Metastatic Pancreatic Carcinoma in the Ovary (tissue), 1 donor: ENCODE measurements around a stretch of chr6.

- PRO-cap, result no peak
Measured at GRCh38 chr6:54718413-54719227, 128.0 kb upstream of the FAM83B start.

DNA sequence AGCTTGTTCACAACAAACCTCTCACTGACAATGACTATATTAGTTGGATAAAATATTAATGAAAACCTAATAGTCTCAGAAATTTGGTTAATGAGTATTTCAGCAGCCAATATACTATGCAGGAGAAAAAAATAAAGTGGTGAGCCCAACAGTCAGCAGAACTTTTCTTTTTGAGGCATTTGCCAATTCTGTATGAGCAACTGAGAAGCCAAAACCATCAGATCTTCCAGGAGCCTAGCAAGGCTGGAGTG, 6.3 kb downstream of the HMGCLL1 start:
- PRO-cap, result no peak

- PRO-cap, result no peak
Measured at GRCh38 chr6:56528347-56528745, 281.0 kb upstream of the COL21A1 start.

DNA sequence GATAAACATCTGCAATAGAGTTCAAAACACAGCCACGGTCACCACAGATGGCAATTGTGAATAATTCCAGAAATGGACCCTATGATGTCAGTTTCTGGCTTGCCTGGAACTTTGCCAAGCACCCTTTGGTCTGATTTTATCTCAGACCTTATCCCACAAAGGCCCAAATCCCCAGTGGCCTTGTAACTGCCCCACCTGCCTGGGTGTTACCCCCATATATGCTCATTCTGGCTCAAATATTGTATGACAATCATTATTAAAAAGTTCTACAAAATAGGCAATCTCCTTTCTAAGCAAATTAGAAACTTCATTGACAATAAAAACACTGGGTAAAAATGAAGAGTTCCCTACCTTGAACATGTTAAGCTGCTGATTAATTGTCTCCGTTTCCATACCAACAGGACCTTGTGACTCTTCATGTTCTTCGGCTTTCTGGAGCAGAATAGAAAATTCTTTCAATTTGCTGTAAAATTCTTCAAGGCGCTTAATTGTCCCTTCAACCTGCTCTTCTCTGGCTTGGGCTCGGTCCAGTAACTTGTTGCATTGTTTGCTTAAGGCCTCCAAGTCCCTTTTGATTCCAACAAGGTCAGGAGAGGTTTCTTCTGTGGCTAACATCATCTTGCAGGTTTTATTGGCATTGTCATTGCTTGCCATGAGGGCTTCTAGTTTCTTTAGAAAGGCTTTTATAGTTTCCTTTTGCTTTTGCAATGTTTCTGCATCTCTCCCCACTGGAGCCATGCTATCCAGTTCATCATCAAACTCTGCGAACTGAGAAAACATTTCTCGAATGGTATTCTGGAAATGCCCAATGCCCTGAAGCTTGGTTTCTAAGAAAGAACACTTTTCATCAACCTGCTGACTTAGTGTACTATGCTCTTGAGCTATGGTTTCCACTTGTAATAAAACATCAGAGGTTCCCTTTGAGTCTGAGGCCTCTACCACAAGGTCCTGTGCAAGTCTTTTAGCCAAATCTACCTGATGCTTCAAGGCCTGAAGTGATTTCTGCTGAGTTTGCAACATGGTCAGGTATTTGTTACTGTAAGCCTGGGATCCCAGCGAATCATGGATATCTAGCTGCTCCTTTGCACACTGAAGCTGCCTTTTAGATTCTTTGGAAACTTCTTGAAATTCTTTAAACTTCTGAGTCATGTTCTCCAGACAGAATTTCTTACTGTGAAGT, 304.8 kb upstream of the COL21A1 start:
- PRO-cap, result no peak

DNA sequence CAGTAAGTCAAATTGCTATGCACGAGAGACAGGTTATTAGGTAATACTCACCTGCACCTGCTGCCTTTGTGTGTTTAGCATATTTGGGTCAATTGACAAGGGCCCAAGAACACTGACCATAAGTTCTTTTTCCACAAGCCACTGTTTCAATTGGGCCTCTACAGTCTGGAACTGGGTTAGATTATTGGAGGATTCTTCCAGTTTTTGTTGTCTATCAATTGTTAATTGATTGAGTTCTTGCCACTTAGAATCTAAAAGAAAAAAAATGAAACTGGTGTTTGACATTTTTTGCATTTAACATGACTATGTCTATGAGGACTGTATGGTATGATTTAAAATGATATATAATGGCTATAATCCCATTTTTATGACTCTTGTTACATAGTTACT, 309.9 kb upstream of the COL21A1 start:
- PRO-cap, result no peak

- PRO-cap, result no peak
Measured at GRCh38 chr6:56618306-56619467, 335.9 kb downstream of the DST start.

DNA sequence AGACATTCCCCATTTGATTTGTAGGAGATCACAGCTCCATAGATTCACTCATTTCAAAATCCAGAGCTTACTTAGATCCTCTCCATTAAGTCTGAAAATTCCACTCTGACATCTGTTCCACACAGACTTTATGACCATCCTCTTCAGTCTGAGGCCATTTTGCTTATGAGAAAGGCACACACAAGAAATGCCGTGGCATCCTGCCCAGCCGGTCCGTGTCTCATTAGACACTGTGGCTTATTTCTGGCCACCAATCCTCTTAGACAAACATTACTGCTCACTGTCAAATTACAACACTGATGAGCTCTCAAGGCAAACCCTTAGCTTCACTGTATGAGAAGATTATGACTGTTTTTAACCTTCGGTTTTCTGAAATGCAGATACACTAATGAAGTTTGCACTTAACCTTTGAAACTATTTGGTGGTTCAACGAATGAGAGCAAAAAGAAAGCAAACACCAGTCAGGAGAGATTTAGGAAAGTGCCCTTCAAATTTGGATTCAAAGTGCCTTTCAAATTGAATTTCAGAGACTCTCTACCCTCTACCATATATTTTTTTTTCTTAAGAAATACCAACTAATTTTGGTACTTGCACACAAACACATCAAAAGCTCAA, 261.4 kb downstream of the DST start:
- PRO-cap, result no peak

GRCh38 chr6:56713215-56713788, 241.3 kb downstream of the DST start:
- PRO-cap, result no peak

- PRO-cap, result unidirectional peak, minus-strand start at chr6:56851901
Measured at GRCh38 chr6:56851722-56852337, 102.8 kb downstream of the DST start.

- PRO-cap, result no peak
Measured at GRCh38 chr6:57175348-57175905, 3.3 kb downstream of the BAG2 start.

GRCh38 chr6:57224875-57225240, 2.8 kb upstream of the RAB23 start:
- PRO-cap, result no peak

DNA sequence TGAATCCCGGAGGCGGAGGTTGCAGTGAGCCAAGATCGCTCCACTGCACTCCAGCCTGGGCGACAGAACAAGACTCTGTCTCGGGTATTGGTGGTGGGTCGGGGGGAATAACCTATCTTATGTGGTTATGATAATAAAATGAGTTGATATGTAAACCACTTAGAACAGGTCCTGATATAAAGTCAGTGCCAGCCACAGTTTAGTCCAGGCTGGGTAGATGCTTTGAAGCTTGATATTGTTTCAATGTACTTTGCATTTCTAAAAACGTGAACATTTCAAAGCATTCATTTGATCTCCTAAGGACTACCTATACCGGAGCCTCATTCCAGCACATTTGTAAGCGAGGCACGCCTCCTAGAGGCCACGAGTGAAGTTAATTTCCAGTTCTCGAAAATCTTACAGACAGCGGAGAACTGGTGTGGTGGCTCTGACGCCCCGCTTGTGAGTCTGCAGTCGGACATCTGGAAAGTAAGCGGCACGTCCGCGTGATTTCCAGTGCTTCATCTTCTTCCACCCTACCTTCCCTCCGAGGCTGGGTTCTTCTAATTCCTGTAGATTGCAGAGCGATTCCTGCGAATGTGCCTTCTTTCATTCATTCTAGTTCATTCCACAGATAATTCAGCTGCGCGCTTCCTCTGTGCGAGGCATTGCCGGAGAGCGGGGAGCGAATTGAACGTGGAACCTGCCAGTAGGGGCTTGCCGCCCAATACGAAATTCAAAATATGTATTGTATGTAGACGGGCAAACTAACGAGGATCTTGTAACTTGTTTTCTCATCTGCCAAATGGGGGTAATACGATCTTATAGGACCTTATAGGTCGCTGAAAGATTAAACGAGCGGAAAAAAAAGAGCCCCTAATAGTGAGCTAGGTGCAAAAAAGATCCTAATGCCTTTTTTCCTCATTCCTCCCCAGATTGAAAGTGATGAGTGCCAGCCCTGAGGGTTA, 827 bp upstream of the PRIM2 start:
- PRO-cap, result unidirectional peak, plus-strand start at position 401 of the sequence; unidirectional peak, plus-strand start at position 452 of the sequence; unidirectional peak, plus-strand start at position 647 of the sequence

- PRO-cap, result unidirectional peak, plus-strand start at chr6:61869581
Measured at GRCh38 chr6:61869326-61869821, 416.7 kb downstream of the KHDRBS2 start.

GRCh38 chr6:63448337-63448677, 124.0 kb upstream of the PTP4A1 start:
- PRO-cap, result no peak

DNA sequence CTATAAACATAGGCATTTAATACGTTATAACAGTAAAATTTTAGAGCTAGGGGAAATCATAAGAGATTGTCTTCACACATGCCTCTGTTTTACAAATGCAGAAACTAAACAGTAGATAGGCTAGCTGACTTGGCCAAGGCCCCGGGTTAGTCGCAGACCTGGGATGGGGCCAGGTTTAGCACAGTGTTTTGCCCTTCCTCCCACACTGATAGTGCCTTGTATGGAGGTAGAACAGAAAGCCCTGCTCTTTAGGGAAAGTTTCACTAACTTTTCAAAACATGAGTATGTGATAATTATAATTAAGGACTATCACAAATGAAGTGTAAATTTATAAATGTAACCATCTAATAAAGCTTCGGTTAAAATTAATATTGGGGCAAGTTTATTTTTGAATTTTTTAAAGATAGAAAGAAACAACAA, 62.6 kb upstream of the PTP4A1 start:
- PRO-cap, result no peak

DNA sequence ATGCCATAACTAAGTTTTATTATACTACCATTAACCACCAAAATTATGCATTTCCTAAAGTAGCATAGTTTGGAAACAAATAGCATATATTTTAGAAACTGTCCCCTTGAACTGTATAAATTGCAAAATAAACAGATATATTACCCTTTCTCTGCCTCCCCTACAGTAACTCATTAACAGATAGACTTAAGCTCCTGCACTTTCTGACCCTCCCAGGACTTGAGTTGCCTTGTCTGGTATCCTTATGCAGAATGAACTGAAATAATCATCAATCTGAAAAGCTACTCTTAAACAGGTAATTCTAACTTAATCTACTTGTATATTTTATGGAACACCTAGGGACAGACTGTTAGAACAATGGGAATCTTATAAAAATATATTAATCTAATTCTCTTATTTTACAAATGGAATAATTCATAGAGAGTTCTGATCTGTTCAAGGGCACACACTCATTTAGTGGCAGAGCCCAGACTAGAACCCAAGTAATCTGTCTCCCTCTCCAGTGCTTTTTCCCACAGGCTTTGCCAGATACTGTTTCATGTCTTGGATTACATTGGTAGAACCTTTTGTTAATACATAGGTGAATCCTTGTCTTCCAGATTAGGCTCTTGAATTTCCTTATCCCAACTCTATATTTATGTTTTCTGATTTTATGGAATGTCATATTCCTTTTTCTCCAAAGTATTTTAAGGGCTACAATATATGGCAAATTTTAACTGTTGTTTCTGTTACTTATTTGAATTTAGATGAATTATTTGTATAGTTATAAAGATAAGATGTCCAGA, 50.6 kb upstream of the PTP4A1 start:
- PRO-cap, result no peak

DNA sequence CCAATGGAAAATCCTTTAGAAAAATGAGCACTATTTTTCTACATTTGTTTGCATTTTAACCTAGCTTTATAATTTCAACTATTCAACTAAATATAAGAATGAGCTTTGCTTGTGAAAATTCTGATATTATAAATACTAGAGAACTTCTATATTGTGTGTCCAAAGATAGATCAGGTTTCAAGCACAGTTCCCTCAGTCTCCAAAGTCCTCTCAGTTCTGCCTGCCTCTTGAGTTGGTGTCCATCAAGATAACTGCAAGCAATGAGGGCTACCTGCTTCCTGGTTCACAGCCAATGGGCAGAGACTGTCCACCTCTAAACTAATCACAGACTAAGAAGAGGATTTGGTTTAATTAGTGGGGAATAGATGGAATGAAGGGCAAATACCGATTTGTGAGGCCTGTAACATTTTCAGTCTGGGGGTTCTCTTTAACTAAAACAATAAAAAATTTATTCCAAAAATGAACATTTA, 41.3 kb upstream of the PTP4A1 start:
- PRO-cap, result no peak

DNA sequence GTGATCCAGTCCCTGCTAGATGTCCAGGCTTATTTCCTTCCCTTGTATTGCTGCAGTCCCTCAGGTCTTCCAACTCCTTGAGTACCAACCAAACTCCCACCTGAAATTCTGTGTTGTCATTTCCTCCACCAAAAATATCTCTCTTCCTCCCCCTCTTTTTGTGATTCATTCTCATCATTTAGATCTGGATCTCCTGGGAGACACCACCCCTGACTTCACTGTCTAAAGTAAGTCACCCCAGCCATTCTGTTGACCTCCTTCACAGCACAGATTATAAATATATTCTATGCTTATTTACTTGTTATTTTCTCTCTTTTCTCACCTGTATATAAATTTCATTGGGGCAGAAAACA, 9.0 kb upstream of the PTP4A1 start:
- PRO-cap, result no peak

- PRO-cap, result no peak
Measured at GRCh38 chr6:63565348-63565978, 6.8 kb upstream of the PTP4A1 start.

- PRO-cap, result no peak
Measured at GRCh38 chr6:63572640-63573071, 376 bp downstream of the PTP4A1 start.